Measurements from ENCODE around the genes PEX16 and DGKZ.

- RRBS = no CpG with 5 or more reads among the region's 8 CpGs
These were observed 27.5 kb downstream of the TSPAN18 start for GRCh38 chr11:44754121-44754745.

DNA sequence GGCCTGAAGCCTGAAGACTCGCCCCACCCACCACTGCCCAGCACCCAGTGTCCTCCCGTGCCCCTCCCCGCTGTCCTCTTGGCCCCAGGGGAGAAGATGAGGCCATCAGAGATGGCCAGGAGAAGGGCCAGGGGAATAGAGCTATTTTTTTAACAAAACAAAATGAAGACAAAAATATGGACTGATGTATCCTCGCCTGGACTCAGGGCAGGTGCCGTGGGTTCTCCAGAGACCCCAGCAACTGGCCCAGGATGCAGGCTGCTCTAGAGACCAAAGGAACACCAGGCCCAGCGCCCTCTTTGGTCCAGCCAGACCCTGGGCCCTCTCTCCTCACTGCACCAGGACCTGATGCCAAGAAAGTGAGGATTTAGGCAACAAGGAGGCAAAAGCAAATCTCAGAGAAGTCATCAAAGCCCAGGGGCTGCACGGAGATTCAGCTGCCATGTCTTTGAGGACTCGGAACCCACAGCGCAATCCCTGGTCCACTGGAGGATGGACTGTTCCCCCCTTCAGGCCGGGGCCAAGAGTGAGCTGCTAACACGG is 21.4 kb downstream of the TP53I11 start:
- RRBS = no CpG with 5 or more reads among the region's 11 CpGs

DNA sequence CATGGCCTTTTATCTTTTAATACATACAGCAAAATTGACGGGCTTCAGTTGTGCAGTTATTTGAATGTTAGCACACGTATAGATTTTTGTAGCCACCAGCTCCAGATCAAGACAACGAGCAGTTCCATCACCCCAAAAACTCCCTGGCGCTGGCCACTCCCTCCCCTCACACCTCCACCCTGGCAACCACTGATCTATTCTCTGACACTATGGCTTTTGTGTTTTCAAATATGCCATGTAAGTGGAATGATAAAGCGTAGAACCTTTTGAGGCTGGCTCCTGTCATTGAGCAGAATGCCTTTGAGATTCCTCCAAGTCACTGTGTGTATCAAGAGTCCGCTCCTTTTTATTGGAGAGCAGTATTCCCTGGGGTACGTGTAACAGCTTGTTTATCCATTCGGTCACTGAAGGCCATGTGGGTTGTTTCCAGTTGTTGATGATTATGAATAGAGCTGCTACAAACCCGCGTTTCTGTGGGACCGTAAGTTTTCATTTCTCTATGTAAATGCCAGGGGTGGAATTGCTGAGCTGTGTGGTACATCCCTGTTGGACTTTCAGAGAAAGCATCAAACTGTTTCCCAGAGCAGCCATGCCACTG is 10.3 kb downstream of the TP53I11 start:
- RRBS = no CpG with 5 or more reads among the region's 11 CpGs

- RRBS = no CpG with 5 or more reads among the region's 21 CpGs
These were observed 29.1 kb upstream of the TP53I11 start for GRCh38 chr11:44979555-44980357.

DNA sequence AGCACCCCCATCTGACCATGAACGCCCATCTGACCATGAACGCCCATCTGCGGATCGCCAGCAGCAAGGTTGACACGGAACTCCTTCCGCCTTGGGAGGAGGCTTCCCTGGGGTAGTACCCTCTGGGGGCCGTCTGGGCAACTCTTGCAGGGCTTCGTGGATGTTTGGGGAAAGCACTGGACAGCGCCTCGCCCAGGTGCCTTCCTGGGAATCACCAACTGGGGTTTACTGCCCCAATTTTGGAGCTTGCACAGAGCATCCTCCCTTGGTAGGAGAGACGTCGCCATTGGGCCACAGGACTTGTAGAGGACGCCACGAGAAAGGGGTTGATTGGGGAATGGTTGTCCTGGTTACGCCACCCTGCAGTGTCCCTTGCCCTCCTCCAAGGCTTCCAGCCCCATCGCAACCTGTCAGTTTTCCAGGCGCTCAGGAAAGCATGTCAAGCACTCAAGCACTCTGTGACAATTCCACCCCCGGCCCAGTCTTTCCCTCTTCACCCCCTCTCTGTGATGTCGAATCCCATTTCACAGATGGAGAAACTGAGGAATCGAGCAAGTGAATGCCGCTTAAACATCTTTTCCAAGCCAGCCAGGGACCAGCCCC is 944 bp upstream of the PRDM11 start:
- RRBS = no CpG with 5 or more reads among the region's 21 CpGs

GRCh38 chr11:45229076-45229952 is 56.8 kb downstream of the SYT13 start:
- RRBS = no CpG with 5 or more reads among the region's 5 CpGs

GRCh38 chr11:45252253-45252998 is 33.7 kb downstream of the SYT13 start:
- RRBS = no CpG with 5 or more reads among the region's 24 CpGs

DNA sequence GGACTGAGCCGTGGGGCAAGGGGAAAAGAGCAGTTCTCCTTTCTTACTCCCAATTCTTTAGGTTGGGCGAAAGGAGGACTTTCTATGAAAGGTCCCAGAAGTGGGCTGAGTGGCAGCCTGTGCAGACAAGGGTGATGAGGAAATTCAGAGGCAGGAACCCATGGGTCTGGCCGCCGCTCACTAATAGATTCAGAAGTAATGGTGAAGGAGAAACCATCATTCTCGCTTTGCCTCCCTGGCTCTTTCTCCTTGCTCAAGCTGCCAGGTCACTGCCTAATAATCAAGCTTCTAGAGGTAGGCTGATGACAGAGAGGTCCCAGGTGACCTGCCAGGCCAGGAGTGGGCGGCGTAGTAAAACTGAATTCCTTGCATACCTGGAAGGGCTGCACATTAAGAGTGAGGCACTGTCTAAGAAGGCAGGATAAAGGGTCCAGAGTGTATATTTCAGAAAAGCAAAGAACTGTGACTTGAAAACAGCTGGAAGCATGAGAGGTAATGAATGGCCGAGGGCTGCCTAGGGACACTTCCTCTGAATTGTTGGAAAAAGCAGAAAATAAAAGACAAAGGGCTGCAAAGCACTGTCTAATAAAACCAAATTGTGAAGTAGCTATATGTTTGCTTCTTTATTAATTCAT is 4.1 kb downstream of the SYT13 start:
- RRBS = no CpG with 5 or more reads among the region's 8 CpGs

GRCh38 chr11:45805556-45806309 is 784 bp downstream of the SLC35C1 start:
- RRBS = no CpG with 5 or more reads among the region's 28 CpGs

DNA sequence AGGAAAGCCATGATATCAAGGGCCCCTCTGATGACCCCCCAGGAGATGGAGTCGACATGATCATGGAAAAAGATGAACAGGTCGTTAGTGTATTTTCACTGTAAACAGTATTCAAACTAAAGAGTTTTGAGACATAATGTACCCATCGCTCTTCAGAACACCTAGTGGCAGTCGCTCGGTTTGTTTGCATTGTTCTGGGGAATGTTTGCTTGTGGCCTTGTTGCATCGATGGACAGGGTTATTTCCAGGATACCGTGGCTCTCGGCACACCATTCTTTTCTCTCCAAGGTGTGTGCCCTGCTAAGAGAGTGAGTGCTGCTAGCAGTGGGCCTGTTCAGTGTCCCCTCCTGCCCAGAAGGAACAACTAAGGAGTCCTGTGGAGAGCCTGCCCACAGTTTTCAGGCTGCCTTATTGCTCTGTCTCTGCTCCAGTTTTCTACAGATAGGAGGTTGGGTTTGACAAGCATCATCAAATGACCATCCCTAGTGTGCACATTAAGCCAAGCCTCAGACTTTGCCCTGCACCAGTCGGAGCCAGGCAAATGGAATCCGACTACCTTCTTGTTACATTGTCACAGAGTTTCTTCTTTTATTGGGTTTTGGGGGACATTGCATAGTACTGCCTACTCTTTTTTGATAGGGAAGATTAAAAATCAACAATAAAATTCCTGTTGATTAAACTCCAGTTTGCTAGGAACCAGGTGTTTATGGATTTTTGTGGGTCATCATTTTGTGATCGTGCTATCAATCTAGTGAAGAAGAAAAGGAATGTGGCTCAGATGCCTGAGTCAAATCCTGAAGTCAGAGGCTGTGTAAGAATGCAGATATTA is 1.5 kb downstream of the CRY2 start:
- RRBS = no CpG with 5 or more reads among the region's 11 CpGs

DNA sequence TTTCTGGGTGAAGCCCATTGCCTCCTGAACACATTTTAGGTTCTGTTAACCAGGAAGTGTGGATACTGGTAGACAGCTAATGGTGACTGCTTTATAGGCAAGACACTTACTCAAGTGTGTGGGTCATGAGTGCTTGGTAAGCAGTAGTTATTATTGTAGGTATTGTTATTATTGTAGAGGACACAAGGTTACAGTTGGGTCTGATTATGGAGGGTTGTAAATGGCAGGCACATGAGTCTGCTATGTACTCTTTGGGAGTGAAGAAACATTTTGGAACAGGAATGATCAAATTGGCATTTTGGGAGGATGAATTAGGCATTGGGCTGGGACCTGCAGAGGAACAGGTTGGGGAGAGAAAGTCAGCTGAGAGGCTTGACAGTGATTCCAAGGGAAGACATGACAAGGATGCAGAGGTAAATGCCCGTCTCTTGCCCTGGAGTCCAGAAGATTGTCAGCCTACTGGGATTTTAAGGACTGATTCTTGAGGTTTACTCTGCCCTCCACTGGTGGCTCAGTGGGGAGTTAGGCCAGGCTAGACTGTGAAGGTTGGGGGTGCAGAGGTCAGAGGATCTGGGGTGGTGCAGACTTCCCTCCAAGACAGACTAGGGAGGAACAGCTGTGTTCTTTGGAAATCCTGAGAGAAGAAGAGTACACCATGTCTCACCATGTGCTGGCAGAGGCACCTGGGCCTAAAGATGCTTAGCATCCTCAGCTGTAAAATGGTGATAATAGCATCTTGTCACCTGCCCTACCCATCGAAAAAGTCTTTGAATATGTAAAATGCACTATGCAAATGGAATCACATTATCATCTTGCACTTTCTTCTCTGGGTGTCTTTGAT is 10.1 kb upstream of the MAPK8IP1 start:
- RRBS = no CpG with 5 or more reads among the region's 2 CpGs

GRCh38 chr11:45880966-45881659 is 4.3 kb upstream of the MAPK8IP1 start:
- RRBS = no CpG with 5 or more reads among the region's 11 CpGs

- RRBS = 5% methylated on average over 15 of the region's 39 CpGs
These were observed 856 bp downstream of the MAPK8IP1 start for GRCh38 chr11:45885980-45887034.

DNA sequence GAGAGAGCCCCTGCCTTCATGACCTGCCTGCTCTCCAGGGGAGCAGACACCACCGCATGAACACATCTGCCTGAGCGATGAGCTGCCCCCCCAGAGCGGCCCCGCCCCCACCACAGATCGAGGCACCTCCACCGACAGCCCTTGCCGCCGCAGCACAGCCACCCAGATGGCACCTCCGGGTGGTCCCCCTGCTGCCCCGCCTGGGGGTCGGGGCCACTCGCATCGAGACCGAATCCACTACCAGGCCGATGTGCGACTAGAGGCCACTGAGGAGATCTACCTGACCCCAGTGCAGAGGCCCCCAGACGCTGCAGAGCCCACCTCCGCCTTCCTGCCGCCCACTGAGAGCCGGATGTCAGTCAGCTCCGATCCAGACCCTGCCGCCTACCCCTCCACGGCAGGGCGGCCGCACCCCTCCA is 4.7 kb downstream of the FREY1 start:
- RRBS = no CpG with 5 or more reads among the region's 25 CpGs

DNA sequence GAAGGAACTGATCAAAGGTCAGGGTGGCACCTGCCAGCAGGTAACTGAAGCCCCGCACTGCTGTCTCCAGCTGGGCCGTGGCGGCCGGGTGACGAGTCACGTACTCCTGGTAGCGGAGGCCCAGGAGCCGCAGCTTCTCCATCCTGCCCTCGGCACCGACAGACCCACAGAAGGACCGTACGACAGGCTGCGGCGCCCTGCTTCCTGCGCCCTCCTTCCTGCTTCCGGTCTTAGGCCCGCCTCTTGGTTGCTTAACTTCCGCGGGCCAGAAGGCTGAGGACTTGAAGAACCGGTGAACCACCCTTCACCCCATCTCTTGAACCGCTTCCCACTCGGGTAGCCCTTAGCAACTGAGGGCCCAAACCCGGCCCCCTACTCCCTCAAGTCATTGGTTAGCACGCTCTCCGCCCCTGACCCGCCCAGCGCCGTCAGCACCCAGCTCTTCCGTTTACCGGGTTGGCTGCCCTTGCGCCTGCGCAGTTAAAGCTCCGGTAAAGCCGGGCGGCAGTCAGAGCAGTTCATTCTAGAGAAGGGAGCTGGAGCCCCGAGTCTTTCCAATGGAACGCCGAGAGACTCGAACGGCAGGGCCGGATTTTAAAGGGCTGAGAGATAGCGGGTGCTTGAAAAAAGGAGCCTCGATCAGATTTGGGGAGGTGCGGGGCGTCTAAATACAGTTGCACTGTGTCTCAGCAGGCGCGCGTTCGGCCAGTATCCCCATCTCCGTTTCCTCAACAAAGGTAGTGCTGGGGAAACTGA is at the start of gene PEX16:
PEX16 (minus strand) TSS at position 208 of the 756 bp plus-strand sequence.
- RRBS = 1% methylated on average over 20 of the region's 50 CpGs

DNA sequence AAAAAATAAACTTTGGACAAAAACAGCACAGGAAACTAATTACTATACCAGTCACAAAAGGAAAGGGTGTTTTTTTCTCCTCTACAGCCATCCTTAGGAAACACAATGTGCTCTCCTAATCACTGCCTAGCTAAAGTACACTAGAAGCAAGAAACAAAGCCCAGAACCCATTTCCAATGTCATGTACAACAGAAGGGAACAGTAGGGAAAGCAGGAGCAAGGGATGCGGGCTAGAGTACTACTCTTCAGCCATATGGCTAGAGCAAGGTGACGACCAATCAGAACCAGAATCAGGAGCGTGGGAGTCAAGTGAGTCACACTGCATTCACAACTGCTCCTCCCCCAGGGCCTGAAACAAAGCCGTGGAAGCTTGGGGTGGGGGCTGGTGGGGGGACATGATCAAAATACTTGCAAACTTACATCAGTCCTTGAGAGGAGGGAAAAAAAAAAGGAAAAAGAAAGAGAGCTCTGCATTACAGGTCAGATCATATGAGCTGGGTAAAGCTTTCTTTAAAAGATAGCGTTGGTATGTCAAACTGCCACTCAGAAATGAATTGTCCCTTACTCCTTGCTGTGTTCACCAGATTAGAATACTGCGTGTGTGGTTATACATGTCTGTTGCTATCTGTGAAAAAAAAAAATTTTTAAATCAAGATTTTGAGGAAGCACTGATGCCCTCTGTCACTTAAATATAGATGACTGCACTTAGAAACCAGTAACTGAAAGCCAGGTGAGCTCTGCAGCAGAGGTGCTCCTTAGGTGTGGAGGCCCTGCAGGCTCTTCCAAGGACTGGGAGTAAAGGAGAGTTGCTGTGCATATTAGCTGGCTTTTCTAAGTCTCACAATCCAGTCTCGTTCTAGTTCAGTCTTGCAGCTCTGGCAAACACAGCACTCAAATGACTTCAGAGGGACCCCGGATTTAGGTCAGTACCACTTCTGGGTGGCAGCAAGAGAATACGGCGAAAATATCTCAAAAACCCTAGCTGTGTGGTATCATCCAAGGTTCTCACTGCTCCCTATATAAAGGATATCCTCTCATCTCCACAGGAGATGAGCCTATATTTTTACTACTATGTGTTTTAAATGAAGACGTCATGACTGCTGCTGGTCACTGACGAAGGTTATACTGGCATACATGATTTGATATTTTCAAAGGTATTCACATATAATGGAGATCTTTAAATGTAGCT is 60.8 kb downstream of the LARGE2 start:
- RRBS = no CpG with 5 or more reads among the region's 12 CpGs

- RRBS = no CpG with 5 or more reads among the region's 15 CpGs
These were observed 4.6 kb upstream of the CREB3L1 start for GRCh38 chr11:46272527-46273612.

DNA sequence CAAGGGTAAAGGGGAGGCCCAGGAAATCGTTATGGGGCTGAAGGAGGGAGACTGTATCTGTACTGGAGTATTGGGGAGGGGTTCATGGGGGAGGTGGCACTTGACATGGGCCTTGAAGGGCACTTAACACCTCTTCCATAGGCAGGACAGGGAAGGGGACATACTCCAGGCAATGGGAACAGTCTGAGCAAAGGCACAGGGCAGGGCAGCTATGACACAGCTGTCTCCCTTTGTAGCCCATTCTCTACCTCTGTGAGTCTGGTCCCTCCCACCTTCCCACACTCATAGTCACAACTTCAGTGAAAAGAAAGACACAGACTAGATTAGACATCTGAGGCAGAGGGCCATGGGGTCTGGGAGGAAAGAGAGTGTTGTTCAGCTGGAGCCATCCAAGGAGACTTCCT is 15.9 kb upstream of the DGKZ start:
- RRBS = no CpG with 5 or more reads among the region's 1 CpG

- RRBS = no CpG with 5 or more reads among the region's 6 CpGs
These were observed 5.1 kb upstream of the DGKZ start for GRCh38 chr11:46342113-46342695.

DNA sequence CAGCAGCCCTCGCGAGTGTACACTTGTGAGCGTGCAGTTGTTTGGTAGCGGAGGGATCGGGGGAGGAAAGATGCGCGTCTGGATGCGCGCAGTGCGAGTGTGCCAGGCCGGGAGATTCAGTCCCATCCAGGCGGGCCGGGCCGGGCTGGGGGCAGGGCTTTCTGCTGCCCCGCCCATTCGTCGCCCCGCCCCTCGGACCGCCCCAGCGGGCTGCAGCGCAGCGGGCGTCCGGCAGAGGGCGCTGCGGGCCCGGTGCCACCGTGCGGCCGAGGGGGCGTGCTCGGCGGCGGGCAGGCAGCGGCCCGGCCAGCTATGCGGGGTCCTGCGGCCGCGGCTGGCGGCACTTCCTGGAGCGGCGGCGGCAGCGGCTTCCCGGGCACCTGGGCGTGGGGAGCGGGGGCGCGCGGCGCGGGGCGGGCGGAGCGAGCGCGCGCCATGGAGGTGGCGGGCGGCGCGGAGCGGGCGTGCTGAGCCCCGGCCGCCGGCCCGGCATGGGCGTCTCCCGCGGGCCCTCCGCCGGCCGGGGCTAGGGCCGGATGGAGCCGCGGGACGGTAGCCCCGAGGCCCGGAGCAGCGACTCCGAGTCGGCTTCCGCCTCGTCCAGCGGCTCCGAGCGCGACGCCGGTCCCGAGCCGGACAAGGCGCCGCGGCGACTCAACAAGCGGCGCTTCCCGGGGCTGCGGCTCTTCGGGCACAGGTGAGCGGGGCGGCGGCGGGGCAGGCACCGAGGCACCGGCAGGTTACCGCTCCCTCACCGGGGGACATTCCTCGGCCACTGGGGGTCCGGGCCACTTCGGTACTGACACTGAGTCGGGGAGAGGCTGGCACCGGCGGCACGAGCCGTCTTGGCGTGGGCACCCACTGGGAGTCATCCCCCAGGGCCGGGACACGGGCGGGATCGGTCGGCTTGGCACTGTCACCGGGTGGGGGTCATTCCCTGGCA is at the start of gene DGKZ:
DGKZ (plus strand) TSS at position 340 of the 943 bp plus-strand sequence.
- RRBS = 1% methylated on average over 55 of the region's 127 CpGs